SJSA1 (cell line): ENCODE results near the genes GABRP and NEURL1B.

GRCh38 chr5:170752132-170753195 lies 31.1 kb upstream of the GABRP start:
- RAMPAGE, long total RNA, result no peak

DNA sequence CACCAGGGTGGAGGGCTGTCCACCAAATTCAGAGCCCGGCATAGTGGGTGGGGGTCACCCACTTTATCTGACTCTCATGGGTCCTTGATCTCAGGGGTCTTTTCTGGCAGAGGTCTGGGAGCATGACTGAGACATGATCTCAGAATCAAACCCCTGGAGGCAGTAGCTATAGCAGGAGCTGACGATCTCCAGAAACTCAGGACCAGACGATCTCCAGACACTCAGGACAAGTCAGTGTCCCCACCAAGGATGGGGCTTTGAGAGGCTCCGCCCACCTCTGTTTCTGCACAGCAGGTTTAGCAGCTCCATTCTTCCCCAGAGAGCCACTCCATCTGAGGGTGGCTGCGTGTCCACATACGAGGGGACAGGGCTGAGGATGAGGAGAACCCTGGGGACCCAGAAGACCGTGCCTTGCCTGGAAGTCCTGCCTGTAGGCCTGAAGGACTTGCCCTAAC lies at the start of gene GABRP:
TSS of gene GABRP (plus strand) at position 326 of the 455 bp plus-strand sequence.
- RAMPAGE, long total RNA, result no peak

DNA sequence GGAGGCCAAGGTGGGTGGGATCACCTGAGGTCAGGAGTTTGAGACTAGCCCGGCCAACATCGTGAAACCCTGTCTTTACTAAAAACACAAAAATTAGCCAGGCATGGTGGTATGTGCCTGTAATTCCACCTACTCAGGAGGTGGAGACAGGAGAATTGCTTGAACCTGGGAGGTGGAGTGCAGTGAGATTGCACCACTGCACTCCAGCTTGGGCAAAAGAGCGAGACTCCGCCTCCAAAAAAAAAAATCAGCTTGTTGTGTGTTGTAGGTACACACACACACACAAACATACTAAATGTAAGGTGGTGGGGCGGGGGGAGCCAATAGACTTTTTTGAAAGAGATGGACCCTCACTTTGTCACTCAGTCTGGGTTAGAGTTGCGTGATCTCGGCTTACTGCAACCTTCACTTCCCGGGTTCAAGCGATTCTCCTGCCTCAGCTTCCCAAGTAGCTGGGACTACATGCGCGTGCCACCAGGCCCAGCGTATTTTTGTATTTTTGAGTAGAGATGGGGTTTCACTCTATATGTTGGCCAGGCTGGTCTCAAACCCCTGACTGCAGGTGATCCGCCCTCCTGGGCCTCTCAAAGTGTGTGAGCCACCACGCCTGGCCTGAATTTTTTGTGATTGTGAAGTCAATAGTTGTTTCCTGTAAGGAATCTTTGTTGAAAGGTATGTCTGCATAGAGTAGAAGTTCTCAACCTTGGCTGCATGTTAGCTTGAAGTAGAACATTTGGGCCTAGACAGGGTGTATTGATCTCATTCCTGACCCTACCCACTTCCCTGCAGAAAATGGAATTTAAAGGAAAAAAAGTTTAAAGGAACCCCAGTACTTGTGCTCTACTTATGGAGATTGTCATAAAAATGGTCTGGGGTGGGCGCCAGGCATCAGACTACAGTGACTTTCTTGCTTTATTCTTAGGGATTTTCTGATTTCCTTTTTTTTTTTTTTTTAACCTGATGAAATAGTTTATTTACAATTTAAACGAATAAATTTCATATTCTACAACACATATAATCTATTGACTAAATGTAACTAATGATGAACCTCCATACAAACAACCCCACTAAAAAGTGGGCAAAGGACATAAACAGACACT lies 13.8 kb downstream of the NPM1 start:
- RAMPAGE, long total RNA, result no peak

DNA sequence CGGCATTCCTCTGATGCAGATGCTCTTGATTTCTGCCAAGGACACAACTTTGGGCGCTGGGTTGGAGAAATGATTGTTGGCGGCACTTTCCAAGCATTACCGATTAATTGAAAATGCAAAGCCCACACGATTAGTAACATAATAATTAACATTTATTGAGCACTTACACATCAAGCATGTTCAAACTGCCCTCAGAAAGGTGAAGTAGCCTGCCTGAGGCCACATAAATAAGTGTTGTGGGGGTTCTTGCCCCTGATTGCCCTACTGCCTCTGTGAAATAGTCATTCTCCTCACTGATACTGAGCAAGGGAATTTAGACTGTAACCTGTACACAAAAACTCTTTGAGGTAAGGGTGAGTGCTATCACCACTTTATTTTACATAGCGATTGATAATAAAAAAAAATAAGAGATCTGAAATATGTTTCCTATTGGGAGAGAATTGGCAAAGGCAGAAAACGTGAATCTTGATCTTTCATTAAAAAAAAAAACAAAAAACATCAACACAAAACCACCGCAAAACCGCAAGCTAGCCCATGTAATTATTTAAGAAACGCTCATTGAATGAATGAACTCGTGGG lies 73.7 kb downstream of the FGF18 start:
- RAMPAGE, long total RNA, result no peak

DNA sequence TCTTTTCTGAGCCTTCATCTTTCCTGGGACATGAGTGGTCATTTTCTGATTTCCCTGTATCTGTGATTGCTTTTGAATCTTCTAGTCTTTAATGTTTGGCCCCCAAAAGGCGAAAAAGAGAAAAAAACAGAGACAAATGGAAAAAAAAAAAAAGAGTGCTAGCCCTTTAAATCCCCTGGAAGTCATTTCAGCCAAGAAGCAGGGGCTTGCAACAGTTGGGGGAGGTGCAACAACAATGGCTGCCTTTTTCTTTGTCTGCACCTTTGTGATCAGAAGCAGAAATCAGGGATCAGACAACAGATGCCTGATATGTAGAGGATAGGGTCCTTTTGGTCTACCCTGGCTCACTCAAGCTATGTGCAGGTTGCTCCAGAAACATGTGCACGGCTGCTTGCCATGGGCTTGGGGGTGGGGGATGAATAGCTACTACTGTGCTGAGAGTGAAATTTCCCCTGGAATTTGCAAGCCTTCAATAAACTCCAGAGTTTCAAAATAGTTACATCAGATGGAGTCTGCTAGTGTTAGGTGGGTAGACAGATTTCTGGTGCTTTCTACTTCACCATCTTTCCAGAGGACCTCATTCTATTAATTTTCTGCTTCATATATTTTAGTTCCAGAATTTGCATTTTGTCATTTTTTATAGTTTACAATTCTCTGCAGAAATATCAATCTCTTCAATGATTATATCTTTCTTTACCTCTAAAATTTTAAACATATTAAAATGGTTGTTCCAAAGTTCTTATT lies 150.9 kb downstream of the FGF18 start:
- RAMPAGE, long total RNA, result no peak

DNA sequence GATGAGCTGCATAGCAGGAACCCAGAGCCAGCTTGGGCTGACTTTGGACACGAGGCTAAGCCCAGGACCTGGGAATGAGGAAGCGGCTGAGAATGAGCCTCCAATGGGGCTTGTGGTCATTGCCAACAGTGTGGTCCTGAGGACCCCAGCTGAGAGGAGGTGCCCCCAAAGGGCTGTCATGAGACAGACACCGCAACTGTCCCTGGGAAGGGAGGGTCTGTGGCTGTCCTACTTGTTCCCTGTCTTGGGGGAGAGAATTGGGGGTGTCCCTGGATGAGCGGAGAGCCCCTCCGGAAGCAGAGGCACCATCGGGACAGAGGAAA lies 159.9 kb upstream of the SMIM23 start:
- RAMPAGE, long total RNA, result no peak

- RAMPAGE, long total RNA, result no peak
These were observed 35.8 kb upstream of the FBXW11 start for GRCh38 chr5:172042217-172042719.

DNA sequence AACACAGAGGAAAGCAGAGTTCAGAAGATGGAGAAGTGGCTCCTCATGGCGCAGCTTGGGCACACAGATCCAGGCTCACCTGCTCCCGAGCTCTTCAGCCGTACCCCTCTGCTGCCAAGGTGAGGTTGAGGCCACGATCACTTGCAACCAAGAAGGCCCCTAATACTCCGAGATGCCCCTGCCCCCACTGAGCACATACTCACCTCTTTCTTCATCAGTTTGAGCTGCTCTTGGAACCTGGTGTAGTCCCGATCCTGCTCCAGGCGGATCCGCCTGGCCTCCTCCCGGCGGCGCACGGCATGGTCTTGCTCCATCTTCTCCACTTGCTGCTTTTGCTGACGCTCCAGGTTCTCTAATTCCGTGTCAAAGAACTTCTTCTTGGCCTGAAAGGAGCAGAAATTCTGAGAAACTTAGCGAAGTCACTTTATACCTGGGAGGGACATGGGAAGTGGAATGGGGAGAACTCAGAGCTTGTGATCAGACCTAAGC lies 75.7 kb upstream of the FBXW11 start:
- RAMPAGE, long total RNA, result no peak

DNA sequence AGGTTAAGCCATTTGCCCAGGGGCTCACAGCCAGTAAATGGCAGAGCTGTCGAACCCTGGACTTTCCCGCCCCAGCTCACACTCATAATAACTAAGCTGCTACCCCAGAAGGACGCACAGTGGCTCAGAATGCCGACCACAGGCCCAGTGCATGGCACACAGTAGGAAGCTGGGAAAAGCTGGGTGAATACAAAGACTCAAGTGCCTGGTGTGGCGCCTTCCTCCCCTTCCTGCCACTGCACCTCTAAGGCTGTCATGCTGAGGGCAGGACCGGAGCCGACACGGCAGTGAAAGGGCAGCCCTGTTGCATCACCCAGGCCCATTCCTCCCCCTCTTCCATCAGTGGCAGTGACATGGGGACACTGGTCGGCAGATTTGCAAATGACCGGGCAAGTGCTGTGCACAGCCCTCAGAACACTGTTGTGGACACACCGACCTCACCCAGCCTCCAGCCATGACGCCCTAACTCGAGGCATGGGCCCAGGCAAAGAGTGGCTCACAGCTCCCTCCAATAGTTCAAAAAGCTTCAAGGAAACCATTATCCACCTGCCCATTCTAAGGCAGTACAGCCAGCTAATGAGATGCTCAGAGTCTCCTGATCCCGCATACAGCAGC lies 84.0 kb downstream of the STK10 start:
- RAMPAGE, long total RNA, result no peak

GRCh38 chr5:172275469-172276188 lies 7.9 kb downstream of the UBTD2 start:
- RAMPAGE, long total RNA, result no peak

GRCh38 chr5:172402718-172403842 lies 51.2 kb downstream of the SH3PXD2B start:
- RAMPAGE, long total RNA, result no peak

GRCh38 chr5:172412716-172413449 lies 41.4 kb downstream of the SH3PXD2B start:
- RAMPAGE, long total RNA, result no peak

- RAMPAGE, long total RNA, result no peak
These were observed 10.8 kb downstream of the SH3PXD2B start for GRCh38 chr5:172443433-172444014.

GRCh38 chr5:172533475-172534334 lies 79.4 kb upstream of the SH3PXD2B start:
- RAMPAGE, long total RNA, result no peak

GRCh38 chr5:172574700-172574976 lies 66.4 kb upstream of the NEURL1B start:
- RAMPAGE, long total RNA, result no peak

DNA sequence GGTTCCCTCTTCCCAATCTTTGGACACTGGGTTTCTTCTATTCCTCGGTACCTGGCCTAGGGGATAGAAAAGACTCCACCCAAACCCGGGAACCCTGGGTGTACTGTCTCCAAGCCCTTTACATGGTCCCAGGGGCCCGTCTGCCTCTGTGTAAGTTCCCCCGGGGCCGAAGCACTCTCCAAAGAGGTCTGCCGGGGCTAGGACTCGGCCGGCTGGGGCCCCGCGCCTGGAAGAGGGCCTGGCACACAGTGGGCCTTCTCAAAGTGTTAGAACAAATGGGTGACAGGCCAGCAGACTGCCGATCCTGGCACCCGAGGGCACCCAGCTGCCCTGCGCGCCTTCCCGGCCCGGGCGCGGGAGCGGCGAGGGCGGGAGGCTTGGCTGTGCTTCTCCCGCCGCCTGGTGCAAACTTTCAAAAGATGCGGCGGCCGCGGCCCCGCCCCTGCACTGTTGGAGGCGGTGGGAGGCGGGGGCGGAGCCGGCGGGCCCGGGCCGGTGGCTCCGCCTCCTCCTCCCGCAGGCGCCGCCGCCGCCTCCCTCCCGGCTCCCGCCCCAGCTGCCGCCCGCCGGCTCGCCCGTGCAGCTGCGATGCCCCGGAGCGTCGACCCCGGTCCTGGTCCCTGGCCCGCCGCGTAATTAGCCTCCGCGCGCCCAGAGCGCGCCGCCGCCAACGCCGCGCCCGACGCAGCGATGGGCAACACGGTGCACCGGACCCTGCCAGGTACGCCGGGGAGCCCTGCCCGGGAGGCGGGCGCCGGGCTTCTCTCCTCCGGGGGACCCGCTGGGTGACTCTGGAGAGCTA lies at the start of gene NEURL1B:
TSS of gene NEURL1B (plus strand) at position 547 of the 802 bp plus-strand sequence.
- RAMPAGE, long total RNA, result no peak

DNA sequence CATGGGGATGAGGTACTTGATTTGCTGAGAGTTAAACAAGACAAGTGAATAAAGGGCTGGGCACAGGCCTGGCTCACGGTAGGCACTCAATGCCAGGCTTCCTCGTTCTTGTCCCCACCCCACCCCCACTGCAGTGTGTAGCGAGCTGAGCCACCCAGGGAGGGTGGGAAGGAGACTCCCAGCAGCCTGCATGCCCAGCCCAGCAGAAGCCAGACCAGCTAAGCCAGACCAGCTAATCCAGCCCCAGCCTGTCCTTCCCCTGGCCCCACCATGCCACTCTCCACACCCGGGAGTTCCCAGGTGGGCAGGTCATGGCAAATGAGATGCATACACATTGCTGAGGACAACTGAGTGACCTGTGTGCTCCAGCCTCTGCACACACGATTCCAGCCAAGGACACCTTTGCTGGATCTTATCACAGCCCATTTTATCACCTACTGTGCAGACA lies 26.8 kb downstream of the DUSP1 start:
- RAMPAGE, long total RNA, result no peak

DNA sequence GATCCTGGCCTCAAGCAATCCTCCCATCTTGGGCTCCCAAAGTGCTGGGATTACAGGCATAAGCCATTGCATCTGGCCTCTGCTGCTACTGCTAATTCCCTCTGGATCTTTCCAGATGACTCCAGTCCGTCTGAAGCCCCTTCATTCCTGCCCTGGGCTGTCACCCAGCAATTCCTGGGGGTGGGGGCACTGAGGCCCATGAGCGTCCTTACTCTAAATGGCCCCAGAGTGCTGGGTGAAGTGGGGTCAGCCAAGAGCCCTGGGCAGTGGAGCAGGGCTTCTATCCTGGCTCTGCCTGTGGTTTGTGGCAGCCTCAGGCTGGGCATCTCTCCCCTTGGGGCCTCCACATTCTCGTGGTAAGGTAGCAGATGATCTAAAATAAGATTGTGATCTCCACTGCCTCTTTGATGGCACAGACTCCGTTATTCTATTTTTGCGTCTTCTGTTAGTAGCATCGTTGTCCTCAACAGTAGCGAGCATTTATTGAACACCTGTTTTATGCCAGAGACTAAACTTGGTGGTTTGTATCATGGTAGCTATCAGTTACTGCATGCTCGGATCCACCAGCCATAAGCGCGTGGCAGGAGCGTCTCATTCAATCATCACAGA lies 21.8 kb upstream of the DUSP1 start:
- RAMPAGE, long total RNA, result no peak

GRCh38 chr5:172854251-172854885 lies 20.3 kb downstream of the ERGIC1 start:
- RAMPAGE, long total RNA, result no peak

- RAMPAGE, long total RNA, result no peak
These were observed 47.9 kb downstream of the ERGIC1 start for GRCh38 chr5:172881612-172882705.